Lower leg skin (tissue), 2 donors: ENCODE results near the gene SYCP2.

- PRO-cap: unidirectional peak, plus-strand start at chr20:58174335; unidirectional peak, plus-strand start at chr20:58174366
- RAMPAGE, long total RNA, 2 experiments: no peak in any of the 2 experiments
Measured at GRCh38 chr20:58173838-58174497, 23.3 kb downstream of the C20orf85 start.

GRCh38 chr20:58236888-58237457, 8.5 kb upstream of the ANKRD60 start:
- PRO-cap: no peak
- RAMPAGE, long total RNA, 2 experiments: no peak in any of the 2 experiments

- PRO-cap: no peak
- RAMPAGE, long total RNA, 2 experiments: no peak in any of the 2 experiments
Measured at GRCh38 chr20:58336453-58337062, 27.0 kb downstream of the RAB22A start.

DNA sequence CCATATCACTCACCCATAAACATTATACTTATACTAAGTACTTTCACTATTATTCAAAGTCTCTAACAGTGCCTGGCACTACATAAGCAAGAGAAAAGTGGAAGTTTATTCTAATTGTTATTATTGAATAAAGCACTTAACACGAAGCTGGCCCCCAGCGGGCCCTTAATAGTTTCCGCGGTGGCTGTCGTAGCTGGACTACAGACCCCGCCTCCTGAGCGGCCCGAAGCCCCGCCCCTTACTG, 306 bp upstream of the VAPB start:
- PRO-cap: bidirectional peak, plus-strand start outside the sequence, minus-strand start at position 200 of the sequence
- RAMPAGE, long total RNA, 2 experiments: no peak in any of the 2 experiments

DNA sequence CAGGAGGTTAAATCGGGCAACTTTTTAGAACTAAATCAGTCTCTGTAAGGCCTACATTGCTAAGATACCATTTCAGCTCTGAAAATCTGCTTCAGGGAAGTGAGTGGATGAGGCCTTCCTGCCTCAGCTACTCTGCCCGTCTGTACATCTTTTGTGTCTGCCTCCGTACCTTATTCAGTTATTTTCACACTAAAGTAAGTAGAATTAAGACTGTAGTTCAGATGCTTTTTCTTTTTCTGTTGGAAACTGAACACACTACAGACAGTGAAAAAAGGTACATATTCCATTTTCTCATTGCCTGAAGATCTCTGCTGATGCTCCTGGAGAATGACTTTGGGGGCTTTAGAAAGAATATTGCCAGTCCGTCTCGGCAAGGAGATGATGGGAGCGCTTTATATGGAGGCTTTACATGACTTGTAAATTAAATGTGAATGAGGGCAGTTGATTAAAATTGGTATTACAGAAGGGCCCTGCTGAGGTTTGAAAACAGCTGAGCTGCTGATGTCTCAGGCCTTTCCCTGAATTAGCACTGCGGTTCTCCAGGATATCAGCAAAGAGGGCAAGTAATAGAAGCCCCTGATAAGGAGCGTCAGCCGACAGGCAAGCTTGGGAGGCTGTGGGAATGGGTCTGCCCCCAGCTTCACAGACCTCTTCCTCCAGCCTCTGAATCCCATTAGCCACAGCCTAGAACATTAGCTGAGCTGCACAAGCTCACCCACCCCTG, 59.6 kb downstream of the VAPB start:
- PRO-cap: no peak
- RAMPAGE, long total RNA, 2 experiments: no peak in any of the 2 experiments

GRCh38 chr20:58453209-58454130, 61.7 kb downstream of the APCDD1L start:
- PRO-cap: no peak
- RAMPAGE, long total RNA, 2 experiments: no peak in any of the 2 experiments

GRCh38 chr20:58647596-58648486, 3.2 kb upstream of the STX16 start:
- PRO-cap: no peak
- RAMPAGE, long total RNA, 2 experiments: no peak in any of the 2 experiments

- PRO-cap: bidirectional peak, plus-strand start at chr20:58891105, minus-strand start at chr20:58890932
- RAMPAGE, long total RNA, 2 experiments: no peak in any of the 2 experiments
Measured at GRCh38 chr20:58890720-58891211, 455 bp upstream of the GNAS start.

DNA sequence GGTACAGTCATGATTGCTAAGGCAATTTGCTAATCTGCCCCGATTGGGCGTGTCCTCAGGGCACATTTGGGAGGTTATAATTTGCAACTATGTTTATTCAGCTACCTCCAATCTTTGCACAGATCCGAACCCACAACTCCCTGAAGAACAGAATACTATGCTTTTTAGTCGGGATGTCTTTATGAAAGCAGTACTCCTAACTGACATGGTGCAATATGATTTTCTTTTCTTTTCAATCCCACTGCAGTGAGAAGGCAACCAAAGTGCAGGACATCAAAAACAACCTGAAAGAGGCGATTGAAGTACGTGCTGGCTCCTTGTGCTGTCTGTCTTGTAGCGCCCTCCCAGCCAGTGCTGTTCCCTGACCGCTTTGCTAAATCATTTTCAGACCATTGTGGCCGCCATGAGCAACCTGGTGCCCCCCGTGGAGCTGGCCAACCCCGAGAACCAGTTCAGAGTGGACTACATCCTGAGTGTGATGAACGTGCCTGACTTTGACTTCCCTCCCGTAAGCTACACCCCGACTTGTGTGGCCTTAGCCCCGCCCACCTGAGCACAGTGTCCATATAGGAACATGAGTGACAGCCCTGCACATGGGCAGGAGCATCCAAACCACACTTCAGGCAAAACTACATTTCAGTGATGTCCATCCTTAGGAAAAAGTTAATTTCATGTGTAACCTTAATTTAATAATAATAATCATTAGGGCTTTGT, 12.2 kb downstream of the GNAS start:
- PRO-cap: no peak
- RAMPAGE, long total RNA, 2 experiments: no peak in any of the 2 experiments

GRCh38 chr20:58995814-58996778, 11.0 kb downstream of the CTSZ start:
- PRO-cap: no peak
- RAMPAGE, long total RNA, 2 experiments: no peak in any of the 2 experiments

- PRO-cap: no peak
- RAMPAGE, long total RNA, 2 experiments: no peak in any of the 2 experiments
Measured at GRCh38 chr20:59007656-59008634, 891 bp upstream of the CTSZ start.

GRCh38 chr20:59035457-59035692, 3.2 kb upstream of the ATP5F1E start:
- PRO-cap: no peak
- RAMPAGE, long total RNA, 2 experiments: no peak in any of the 2 experiments

- PRO-cap: no peak
- RAMPAGE, long total RNA, 2 experiments: no peak in any of the 2 experiments
Measured at GRCh38 chr20:59151624-59152257, 11.9 kb upstream of the ZNF831 start.

DNA sequence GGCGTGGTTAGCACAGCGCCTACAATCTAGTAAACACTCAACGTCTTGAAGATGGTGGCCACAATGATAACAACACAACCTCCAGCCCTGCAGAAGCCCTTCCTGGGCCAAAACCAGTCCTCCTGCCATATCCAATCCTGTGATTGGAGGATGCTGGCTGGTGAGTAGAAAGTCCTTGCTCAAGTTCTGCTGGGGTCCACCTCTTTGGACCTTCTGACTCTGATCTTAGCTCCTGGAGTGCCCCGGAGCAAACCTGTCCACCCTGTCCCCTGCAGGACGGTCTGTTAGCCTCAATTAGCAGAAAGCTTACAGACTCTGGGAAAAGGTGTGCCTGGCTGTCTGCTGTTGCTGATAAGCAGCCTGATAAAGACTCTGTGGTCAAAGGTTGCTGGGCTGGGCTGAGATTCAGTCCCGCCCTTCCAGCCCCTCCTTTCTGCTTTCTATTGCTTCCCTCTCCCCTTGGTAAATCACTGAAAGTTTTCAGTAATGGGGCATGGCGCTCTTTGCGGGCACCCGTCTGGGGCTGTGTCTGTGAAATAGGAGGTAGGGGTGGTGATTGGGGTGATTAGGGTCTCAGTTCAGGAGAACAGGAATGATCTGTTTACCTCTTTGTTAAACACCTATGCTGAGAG, 8.4 kb downstream of the EDN3 start:
- PRO-cap: no peak
- RAMPAGE, long total RNA, 2 experiments: no peak in any of the 2 experiments

DNA sequence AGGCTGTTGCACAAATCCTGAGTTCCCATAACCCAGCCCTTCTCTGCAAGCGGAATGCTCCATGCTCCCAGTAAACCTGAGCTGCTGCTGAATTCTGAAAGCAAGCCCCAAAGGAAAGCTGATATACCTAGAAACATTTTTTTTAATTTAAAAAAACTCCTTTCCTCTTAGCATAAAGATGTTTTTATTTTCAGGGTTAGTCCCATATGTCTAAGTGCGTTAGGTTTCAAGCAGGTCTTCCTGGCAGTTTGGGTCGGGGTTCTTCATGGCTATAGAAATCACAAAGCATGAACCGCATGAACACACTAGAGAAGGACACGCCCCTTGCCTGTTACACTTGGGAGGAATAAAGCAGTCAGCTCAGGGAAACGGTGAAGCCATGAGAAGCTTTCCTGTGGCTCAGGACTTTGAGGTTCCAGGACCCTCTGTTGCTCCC, 96.8 kb downstream of the SYCP2 start:
- PRO-cap: no peak
- RAMPAGE, long total RNA, 2 experiments: no peak in any of the 2 experiments

- PRO-cap: bidirectional peak, plus-strand start at chr20:59934200, minus-strand start at chr20:59934152
- RAMPAGE, long total RNA, 2 experiments: start-site peak on the minus strand in 1 of 2 experiments, at chr20:59933640-59933680 at its widest, 6 reads per replicate
Measured at GRCh38 chr20:59933185-59934387, at the start of gene SYCP2. TSS of gene SYCP2 (minus strand) at chr20:59933637.

DNA sequence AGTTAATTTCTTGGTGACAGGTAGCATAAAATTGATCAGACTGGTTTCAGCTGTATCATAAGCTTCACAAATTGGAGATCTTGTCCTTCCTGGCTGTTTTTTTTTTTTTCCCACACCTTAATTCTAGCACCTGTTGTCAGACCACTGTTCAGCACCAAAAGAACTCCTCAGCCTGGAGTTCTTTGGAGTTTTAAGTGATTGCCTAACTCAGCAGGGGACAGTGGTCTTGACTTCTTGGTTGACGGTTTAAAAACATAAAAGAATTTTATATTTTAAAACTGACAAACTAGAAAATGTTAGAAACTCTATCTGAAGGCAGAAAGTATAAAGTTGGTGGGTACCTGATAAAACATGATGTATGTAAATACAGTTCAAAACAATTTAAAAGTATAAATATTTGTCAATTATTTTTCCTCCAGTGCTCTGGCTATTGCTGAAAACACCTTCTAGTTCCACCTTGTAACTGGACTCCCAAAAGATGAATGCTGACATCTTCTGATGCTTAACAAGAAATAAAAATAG, 2.5 kb downstream of the PPP1R3D start:
- PRO-cap: no peak
- RAMPAGE, long total RNA, 2 experiments: no peak in any of the 2 experiments

DNA sequence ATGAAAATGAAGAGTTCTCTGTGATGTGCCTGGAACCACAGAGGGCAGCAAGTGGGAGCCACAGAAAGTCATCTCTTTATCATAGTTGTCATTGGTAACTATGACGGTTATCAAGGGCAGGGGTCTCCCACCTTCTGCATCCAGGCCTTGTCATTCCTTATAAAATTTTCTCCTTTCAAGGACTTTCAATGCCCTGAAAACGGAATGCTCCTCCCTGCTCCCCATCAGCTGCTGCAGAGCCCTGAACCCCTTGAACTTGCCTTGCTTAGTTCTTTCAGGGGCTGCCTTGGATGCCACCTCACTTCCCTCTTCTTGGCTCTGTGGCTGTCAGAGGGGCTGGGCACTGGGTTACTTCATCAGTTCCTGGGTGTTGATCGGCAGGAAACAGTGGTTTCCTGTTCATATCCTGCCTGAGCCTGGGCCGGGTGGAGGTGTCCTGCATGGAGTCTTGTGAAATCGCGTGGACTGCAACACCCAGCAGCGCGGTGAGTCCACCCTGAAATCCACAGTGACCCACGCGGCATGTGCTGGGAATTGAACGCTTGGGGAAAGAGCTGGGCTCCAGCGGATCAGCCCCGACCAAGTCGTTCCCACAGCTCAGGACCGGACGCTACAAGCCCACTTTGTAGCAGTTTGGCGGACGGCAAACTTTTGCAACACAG, 97.4 kb downstream of the CDH26 start:
- PRO-cap: no peak
- RAMPAGE, long total RNA, 2 experiments: no peak in any of the 2 experiments

DNA sequence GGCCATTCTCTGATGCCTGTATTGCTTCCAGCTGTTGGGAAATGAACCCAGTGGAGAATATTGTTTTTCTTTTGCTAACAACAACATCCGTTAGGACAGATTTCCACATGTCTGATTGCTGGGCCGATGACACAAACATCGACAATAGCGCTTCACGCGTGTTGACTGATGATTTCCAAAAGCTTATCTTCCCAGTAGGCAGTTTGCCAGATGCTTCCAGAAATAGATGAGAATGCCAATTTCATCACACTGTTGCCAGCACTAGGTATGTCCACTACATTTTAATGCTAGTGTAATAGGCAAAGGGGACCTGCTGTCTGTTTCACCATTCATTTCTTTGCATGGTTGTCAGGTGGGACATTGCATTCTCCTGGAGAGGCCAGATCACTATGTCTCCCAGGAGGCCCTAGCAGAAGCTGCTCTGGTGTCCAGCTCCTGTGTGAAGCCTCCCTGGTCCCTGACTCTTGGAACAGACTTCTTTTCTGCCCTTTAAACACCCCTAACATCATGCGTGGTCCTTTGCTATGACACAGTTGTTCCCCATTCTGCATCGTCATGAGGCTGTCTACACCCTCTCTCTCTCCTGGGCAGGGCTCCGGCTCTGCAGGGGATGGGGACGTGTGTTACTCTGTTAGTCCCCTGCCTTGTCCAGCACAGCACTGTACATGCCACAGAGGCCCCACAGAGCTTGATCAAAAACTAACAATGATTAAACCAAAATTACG, 181.6 kb downstream of the CDH26 start:
- PRO-cap: no peak
- RAMPAGE, long total RNA, 2 experiments: no peak in any of the 2 experiments

DNA sequence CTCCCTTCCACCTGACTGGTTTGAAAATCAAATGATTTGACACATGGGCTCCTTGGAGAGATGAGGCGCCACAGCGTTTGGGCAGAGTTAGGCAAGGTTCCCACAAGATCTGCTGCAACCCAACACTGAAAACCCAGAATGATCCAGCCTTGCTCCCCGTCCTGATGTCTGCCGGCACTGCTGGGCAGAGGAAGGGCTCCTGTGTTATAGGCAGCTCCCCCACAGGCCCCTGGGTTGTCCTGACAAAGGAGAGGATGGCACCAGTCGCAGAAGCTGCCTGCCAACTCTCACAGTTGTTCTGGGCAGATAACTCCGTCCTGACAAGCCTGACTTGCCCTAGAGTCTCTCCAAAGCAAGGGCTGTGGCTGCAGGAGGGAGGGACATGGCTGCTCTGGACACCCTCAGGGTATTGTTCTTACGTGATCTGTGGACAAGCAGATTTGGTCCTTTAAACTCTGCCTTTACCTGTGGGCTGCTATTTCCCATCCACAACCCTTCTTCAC, 243.8 kb downstream of the CDH26 start:
- PRO-cap: no peak
- RAMPAGE, long total RNA, 2 experiments: no peak in any of the 2 experiments